ENCODE measurements around a stretch of chr15.

DNA sequence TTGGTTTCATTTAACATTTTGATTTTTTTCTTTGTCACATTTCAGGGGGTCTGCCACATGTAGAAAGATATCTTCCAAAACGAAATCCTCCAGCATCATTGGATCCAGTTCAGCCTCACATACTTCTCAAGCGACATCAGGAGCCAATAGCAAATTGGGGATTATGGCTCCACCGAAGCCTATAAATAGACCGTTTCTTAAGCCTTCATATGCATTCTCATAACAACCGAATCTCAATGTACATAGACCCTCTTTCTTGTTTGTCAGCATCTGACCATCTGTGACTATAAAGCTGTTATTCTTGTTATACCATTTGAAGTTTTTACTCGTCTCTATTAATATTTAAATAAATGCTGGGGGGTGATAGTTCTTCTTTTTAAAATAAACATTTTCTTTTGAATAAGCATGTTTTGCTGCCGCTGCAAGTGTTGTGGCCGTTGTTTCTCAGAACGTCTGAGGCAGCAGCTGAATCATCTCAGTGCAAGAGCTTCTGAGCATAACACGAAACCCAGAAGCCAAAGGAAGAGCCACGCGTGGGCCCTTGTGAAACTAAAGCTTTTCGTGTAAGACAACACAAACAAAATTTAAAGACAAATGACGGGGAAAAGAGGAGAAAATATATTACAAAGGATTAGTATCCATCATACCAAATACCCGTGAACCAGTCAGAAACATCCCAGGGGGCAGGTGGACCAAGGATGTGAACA lies 53.2 kb upstream of the FURIN start:
- PRO-cap = bidirectional peak, plus-strand start at position 499 of the sequence, minus-strand start at position 455 of the sequence

DNA sequence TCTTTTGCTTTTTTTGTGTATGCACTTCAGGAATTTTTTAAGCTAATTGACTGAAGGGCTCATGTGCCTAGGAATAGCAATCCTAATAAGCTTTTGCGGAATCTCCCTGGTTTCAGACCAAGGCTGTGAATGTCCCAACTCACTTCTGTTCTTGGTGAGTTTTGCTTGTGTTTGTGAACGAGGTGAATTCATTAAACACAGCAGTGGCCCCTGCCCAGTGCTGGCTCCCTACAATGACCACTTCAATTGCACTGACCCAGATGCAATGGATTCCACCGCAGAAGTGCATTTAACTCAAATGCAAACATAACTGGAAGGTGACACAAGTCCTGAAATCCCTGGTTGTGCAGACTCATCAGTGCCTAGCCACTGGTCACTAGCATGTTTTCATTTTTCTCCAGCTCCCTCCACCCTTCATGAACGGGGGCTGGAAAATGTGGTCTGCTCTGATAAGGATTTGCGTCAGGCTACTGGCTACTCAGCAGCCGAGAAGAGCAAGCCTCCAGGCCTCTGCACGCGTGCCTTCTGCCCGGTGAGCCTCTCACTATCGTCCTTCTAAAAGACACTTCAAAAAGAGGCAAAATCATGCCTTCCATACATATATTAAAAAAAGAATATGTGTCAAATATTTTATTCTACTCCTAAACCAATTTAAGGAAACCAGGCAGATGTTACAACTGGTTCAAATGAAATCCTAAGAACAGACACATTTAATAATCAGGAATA lies 27.5 kb upstream of the FURIN start:
- PRO-cap = no peak

DNA sequence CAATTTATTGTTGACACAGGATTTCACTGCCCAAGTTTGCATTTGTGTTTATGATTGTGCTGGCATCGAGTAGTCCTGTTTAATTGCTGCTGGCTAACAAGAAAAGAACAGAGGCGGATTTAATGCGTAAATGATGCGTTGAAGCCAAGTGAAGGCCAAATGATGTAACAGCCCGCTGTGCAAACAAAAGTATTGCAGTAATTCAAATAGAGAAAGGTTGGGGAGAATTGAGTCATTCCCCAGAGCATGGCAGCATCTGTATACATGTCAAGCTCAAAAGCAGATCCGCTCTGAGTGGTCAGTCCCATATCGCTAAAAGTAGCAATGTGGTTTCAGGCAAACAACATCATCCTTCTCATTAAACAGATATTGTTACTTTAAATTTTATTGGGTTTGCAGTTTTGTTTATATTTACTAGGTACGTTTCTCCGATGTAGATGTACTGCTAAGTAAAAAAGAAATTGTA lies 7.1 kb upstream of the FURIN start:
- PRO-cap = no peak

- PRO-cap = no peak
Measured at GRCh38 chr15:90949205-90950309, 5.1 kb upstream of the RCCD1 start.

DNA sequence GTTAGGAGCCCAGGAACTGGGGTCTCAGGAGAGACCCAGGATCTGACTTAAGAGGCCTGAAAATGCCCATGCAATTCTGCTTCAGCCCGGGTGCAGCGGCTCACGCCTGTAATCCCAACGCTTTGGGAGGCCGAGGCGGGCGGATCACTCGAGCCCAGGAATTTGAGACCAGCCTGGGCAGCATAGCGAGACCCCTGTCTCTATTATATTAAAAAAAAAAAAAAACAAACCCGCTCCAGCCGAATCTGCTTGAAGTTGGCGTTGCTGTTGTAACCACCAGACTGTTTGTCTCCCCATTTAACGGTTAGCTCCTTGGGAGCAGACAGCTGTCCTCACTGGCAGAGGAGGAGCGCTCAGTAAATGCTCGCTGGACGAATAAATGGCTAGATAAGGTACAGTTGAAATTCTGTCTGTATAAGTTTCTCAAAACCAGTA lies 825 bp downstream of the RCCD1 start:
- PRO-cap = no peak

GRCh38 chr15:91032804-91033391 lies 10.5 kb upstream of the VPS33B start:
- PRO-cap = no peak

DNA sequence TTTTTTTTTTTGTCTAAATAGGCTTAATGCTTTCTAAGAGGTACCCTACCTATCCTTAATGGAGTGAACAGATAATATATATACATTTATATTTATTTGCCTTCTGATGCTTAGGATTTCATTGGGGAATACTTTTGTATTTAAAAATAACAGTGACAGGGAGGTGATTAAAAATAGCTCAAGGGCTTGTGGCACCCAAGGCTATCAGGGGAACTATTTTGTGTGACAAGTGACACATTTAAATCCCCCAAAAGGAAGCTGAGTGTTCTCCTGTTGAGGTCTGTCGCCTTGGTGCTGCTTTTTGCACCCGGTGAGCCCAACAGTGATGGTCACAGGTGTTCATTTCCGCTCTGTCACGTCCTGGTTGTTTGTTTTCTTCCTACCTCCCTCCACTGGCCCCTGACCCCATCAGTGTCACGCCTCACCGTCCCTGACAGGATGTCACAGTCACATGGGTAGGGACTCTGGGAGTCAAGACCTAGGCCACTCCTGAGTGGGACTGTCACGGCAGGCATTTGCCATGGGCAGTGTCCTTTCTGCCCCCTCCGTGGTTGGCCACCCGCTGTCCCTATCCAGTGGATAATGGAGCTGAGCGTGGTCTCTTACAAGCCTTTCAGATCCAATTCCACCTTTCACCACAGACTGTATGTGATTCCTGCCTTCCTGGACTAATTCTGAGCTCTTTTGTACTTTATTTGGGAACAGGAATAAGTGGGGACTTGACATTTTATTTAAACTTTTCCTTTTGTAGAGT lies 11.2 kb downstream of the SLCO3A1 start:
- PRO-cap = no peak

DNA sequence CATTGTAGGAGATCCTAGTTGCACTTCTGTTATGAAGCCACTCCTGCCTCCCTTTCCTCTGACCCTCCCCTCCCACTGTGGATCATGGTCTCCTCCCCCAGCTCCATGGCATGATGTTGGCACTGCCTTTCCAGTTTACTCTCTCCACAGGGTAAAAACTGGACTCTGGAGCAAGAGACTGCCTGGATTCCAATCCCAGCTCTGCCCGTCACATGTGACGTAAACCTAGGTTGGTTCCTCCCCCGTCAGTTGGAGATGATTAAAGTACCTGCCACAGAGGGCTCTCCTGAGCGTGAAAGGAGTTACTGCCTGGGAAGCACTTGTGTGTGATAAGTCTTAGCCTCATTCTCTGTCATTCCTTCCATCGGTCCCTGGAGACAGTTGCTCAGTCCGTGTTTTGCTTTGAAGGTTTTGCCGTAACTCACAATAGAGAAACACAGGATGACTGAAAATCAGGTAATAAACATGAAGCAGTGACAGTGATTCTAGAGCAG lies 21.8 kb downstream of the SLCO3A1 start:
- PRO-cap = no peak

- PRO-cap = no peak
Measured at GRCh38 chr15:92011692-92012193, 158.2 kb downstream of the SLCO3A1 start.

DNA sequence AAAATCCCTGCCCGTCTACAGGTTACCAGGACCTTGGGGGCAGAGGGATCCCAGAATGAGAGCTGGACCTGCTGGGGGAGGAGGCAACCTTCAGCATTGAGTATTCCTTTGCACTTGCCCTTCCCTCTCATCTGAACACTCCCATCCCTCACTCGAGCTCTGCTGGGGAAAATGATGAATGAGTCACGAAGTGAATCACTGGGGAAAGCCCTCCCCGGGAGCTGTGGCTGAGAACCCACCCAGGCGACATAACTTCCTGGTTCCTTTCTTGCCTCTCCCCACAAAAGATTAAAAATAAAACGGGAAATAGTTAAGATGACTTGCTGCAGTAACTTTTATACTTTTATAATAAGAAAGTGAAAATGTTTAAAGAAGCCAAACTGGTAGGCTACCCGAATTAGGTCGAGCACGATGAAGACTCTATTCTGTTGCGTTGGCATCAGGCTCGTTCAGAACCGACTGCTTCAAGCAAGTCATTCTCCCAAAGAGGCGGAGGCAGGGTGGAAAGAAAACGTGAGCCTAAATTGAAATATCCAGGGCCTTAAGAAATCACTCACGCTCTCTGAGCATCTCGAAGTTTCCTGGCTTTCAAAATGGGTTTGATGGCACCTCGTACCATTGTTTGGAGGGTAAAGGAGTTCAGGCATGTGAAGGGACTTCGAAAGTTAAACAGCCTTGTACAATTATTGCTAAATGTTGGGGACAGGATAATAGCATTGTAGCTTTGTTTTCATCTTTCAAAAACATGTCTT lies 216.3 kb downstream of the SLCO3A1 start:
- PRO-cap = bidirectional peak, plus-strand start at position 188 of the sequence, minus-strand start at position 133 of the sequence

DNA sequence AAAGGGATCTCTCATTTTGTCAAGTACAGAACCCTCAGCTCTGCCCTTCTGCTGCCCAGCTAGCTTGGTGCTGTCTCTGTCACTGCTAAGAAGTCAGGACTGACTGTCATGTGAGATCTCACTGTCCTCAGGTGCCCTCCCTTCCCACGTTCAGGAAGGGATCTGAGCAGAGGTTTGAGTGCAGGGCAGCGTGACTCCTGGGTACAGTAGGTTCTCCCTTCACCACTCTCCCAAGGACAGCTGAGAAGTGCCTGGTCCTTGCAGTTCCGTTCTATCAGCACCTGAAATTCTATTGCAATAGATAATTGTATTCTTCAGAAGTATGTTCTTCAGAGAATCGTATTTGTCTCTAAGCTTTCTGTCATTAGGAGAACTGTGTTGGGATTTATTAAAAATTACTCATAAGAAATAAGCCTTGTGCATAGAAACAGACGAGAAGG lies 229.8 kb downstream of the SLCO3A1 start:
- PRO-cap = no peak

GRCh38 chr15:92164184-92165375 lies 229.1 kb upstream of the ST8SIA2 start:
- PRO-cap = no peak

GRCh38 chr15:92170119-92170408 lies 223.6 kb upstream of the ST8SIA2 start:
- PRO-cap = no peak

GRCh38 chr15:92394353-92395381 lies 986 bp downstream of the ST8SIA2 start:
- PRO-cap = no peak

DNA sequence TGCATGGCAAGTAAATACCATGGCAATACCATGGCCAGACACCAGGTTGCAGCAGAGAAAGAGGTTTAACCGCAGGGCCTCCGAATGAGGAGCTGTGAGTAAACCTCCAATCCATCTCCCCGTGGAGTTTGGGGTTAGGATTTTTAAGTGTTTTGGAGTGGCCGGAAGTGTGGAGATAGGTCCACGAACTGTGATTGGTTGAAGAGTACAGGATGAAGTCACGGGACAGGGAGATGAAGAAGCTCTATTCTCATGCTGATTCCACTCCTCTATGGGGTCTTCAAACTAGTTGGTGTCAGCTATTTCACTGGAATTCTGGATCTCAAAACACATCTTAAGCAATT lies 128.0 kb downstream of the ST8SIA2 start:
- PRO-cap = unidirectional peak, minus-strand start at position 118 of the sequence

GRCh38 chr15:92648488-92648843 lies 7.1 kb downstream of the FAM174B start:
- PRO-cap = no peak

DNA sequence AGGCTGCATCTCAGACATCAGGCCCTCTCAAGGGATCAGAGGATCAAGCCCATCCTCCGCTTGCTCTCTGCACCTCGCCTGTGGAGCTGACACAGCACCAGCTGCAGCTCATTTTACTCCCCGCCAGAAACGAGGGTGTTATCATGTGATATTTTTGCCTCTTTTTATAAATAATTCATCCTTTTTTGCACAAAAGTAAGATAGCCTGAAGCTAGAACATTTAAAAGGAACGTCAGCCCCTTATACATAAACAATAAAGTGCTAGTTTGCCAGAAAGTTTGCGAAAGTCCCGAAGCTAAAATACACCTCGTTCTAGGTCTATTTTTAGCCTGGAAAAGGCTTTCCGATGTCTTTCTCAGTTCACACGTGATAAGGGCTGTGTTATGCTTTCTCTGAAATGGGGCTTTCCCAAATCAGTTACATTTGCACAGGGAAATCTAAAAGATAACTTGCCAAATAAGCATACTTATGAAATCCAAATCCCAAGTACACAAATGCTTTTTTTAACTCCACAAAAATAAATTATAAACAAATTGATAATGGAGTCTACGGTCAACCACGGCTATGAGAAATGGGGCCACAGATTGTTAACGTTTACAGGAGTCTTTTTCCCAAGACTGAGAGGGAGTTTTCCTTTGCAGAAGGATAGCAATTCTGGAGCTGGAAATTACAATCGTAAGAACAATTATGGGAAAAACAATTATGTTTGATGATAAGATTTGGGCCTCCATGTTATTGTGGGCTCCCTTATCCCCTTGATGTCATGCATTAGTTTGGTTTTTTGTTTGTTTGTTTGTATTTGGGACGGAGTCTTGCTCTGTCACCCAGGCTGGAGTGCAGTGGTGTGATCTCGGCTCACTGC lies 9.8 kb upstream of the FAM174B start:
- PRO-cap = unidirectional peak, minus-strand start at position 88 of the sequence

- PRO-cap = bidirectional peak, plus-strand start at chr15:92831738, minus-strand start at chr15:92831684; bidirectional peak, plus-strand start at chr15:92831832, minus-strand start at chr15:92831841; bidirectional peak, plus-strand start at chr15:92831937, minus-strand start at chr15:92831987; bidirectional peak, plus-strand start at chr15:92832109, minus-strand start at chr15:92832021
Measured at GRCh38 chr15:92831246-92832317, 68.5 kb upstream of the CHD2 start.

DNA sequence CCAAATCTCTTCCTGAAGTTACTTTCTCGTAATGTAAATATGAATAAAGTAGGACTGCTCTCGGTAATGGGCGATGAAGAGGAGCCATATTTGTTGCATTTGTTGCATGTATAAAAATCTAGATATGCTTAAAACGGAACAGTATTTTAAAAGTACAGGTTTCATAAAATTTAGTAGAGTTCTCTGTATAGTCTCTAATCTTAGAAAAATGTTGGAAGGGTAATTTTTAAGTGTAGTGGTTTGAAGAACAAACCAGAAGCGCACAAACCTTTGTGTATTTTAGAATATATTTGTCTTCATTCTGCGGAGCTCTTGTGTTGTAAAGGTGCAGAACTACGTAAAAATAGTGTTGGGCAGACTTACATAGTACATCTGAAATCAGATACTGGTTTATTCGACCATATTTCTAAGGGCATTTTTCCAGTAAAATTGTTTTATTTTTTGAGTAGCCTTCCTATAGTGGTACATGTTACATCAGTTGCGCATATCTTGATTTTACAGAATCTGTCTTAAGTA lies 15.9 kb upstream of the CHD2 start:
- PRO-cap = no peak

GRCh38 chr15:92908900-92909846 lies 9.0 kb downstream of the CHD2 start:
- PRO-cap = no peak